SK-N-DZ (cell line): ENCODE measurements around the gene BMPR1B.

GRCh38 chr4:88820490-88820858, 122.8 kb upstream of the NAP1L5 start:
RAMPAGE:
- cytosol, long total RNA, result no peak
- nucleus, long total RNA, result no peak

DNA sequence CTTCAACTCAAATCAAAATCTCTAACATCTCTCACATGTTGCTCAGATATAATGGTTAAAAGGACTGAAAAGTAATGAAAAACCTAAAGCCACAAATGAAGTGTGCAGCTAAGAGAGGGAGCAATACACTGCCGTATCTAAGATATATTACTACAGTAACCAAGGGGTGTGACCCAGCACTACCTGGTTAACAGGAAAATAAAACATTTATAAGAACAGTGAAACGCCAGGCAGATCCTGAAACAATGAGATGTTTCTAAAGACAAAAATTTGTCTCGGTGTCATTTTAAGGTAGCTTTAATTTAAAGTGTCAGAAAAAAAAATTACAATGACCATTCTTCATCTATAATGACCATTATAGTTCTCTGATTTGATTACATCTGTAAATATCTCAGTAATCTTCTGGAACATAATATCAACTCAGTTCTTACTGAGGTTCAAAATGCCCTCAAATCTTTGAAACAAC, 27.2 kb downstream of the FAM13A start:
RAMPAGE:
- cytosol, long total RNA, result no peak
- nucleus, long total RNA, result no peak

DNA sequence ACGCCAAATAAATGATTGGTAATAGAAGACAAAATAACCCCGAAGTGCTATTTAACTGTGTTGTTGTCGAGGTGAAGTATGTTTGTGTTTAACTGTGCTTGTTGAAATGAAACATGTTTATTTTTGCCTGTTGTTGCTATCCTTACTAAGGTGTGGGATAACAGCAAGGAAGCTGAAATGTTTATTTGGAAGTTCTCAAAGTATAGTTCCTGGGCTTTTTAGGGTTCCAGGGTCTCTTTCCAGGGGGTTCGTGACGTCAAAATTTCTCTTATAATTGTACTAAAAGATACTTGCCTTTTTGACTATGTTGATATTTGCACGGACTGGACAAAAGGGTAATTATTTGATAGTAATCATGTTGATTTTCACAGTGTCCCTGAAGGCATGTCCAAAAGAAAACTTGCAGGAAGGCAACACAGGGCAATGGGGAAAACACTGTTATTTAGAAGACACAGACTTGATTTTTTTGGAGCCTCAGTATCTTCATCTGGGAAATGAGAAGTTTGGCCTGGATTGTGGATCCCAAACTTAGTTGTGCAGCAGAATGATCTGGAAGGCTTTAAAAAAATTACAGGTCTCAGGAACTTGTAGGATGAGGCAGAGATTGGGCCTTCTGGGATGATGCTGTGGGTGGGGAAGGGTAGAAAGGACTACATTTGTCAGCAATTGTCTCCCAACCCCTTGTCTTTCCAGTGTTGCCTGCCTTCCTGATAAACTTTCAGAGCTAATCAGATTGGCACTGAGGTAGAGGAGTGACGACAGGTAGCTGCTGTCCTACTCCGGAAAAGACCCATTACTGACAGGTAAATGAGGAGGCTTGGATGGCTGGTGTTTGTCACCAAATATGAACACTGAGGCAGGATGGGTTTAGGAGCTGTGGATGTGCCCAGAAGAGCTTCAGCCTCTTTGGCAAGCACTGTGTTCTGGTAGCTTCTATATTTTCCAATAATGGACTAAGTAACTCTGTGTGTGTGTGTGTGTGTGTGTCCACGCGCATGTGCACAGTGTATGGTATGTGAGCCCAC, 33.1 kb downstream of the GPRIN3 start:
RAMPAGE:
- cytosol, long total RNA, result no peak
- nucleus, long total RNA, result no peak

RAMPAGE:
- cytosol, long total RNA, result no peak
- nucleus, long total RNA, result no peak
Measured at GRCh38 chr4:89331551-89332157, 24.1 kb upstream of the GPRIN3 start.

DNA sequence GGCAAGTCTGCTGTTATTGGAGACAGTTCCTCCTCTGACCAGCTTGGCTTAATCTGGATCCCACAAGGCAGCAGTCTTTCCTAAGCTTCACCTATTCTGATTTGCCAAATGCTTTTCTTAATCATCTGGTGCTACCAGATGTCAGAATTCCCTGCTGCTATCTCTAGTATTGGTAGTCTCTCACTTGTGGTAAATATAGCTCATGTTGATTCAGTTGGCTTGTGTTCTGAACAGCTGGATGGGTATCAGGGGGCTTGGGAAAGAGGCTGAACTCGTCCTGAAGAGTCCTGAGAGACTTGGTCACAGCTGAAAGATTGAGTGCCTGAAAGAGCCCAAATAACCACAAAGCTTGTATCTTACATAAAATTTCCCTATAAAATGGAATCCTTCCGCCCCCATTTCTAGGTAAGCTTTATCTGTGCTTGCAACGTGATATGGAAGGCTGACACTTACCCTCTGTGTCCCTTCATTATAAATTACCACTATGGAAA, 104.0 kb upstream of the GPRIN3 start:
RAMPAGE:
- cytosol, long total RNA, result no peak
- nucleus, long total RNA, result no peak

GRCh38 chr4:89470098-89470496, 162.5 kb upstream of the GPRIN3 start:
RAMPAGE:
- cytosol, long total RNA, result no peak
- nucleus, long total RNA, result no peak

RAMPAGE:
- cytosol, long total RNA, result no peak
- nucleus, long total RNA, result no peak
Measured at GRCh38 chr4:89641035-89641632, 195.8 kb downstream of the SNCA start.

DNA sequence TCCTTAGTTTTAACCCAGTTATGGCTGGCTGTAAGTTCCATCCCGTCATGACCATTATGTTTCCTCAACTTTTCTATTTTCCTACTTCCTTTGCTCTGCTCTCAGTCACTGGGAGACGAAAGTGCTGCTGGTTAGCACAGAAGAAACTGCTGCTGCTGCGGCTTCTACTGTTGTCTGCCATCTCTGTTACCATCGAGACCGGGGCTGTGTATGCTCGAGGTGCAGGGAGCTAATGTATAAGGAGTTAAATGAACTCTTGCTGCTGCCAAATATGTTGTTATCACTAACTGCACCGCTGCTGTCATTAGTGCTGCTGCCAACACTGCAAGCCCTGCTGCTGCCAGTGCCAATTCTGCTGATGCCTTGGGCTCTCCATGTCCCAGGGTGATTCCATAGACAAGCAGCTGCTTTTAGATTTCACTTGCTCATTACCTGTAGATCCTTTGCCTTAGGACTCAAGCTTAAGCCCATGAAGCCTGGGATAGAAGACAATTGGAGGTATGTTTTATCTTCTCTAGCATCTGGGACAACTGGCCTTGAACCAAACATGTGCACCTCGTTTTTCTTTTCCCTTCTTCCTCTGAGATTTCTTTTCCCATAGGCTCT, 107.8 kb downstream of the CCSER1 start:
RAMPAGE:
- cytosol, long total RNA, result no peak
- nucleus, long total RNA, result no peak

DNA sequence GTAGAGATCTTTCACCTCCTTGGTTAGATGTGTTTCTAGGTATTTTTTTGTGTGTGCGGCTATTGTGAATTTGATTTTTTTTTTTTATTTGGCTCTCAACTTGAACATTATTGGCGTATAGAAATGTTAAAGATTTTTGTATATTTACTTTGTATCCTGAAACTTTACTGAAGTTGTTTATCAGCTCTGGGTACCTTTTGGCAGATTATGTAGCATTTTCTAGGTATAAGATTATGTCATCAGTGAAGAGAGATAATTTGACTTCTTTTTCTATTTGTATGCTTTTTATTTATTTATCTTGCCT, 1015.9 kb downstream of the CCSER1 start:
RAMPAGE:
- cytosol, long total RNA, result no peak
- nucleus, long total RNA, result no peak

RAMPAGE:
- cytosol, long total RNA, result no peak
- nucleus, long total RNA, result no peak
Measured at GRCh38 chr4:92028855-92029369, 274.9 kb upstream of the GRID2 start.

DNA sequence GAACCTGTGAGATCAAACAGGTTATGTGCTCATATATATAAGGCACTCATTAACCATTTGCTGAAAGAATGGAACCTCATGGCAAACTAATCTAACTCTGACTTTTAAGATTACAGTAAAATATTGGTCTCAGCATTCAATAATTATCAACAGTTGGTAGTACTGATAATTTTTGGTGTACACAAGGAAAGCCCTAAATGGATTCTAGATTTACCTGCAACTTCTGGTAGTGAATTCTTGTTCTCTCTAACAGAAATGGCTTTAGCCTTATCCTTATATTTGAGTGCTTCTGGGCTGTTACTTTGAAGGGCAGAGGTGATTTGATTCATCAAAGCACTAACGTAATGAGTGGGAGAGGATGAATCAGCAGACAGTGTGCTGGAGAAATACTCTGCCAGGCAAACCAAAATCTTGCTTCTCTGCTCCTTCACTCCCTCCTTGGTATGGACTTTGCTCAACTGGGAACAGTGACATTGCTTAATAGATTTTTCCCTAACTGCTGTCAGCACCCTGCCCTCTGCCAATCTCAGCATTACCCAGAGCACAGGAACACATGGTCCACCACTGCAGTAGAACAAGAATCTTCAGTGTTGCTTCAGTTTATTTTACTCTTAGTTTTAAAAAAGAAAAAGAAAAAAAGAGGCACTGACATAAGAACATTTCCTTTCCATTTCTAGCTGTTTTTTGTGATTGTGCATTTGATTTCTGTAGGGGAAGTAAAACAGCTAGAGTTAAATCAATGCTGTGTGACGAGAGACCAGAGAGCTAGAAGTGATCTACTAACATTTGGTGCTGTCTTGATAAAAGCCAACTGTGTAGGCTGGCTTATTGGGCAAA, 56.0 kb downstream of the PDLIM5 start:
RAMPAGE:
- cytosol, long total RNA, result no peak
- nucleus, long total RNA, result no peak

RAMPAGE:
- cytosol, long total RNA, result no peak
- nucleus, long total RNA, result no peak
Measured at GRCh38 chr4:94520867-94521655, 69.3 kb downstream of the PDLIM5 start.

DNA sequence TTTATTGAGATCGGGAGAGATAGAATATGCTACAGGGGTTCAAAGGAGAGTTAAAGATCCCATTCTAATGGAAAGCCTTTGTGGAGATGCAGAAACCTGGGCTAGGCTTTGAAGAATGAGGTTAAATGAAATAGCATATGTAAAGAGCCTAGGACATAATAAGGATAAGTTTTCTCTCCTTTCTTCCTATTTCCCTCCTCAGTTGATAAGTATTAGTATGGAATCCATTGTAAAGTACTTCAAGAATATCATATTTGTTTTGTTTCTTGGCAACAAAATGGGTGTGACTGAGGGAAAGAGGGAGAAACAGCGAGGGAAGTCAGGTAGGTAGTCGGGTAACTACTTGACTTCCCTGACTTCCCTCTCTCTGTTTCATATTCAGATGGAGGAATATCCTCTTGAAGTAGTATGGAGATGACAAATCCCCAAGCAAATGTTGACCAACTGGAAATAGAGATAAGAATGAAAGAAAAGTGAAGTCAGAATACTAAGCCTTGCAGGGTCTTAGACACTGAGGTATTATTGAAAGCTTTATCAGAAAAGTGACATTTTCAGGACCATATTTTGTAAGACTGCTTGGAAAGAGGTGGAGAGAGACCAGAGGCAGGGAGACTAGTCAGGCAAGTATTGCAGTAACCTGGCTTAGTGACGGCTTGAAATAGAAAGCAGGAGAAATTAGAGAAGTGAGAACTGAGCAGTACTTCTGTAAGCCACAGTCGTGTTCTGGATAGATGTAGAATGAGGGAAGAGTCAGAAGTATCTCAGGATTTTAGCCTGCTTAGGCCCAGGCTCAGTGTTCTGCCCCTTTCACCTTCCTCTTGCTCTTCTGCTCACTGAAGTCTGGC, 83.0 kb downstream of the PDLIM5 start:
RAMPAGE:
- cytosol, long total RNA, result no peak
- nucleus, long total RNA, result no peak

RAMPAGE:
- cytosol, long total RNA, result no peak
- nucleus, long total RNA, result no peak
Measured at GRCh38 chr4:94535357-94535808, 83.6 kb downstream of the PDLIM5 start.

DNA sequence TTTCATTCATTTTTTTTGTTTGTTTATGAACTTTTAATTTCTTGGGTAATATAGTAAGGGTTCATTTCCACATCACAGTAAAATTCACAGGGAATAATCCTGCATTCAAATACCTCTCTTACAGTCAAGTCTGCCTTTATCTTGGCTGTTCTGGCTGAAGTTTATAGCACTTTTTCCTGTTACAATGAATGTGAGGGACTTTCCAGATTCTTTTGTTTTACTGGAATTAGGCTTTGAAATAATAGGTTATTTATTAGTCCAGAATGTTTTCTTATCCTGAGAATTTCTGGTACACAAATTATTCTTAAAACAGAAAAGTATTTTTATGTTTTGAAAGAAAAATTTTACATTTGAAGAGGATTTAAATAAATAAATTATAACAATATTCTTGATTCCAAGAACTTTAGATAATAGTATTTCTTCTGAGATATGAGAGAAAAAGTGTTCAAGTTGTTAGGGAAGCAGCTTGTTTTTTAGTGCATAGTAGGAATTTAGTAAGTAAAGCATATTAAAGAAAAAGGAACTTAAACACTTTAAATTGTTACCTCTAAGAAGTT, 85.5 kb downstream of the PDLIM5 start:
RAMPAGE:
- cytosol, long total RNA, result no peak
- nucleus, long total RNA, result no peak

GRCh38 chr4:94548340-94549025, 96.7 kb downstream of the PDLIM5 start:
RAMPAGE:
- cytosol, long total RNA, result no peak
- nucleus, long total RNA, result no peak

GRCh38 chr4:94633578-94634011, 124.2 kb upstream of the BMPR1B start:
RAMPAGE:
- cytosol, long total RNA, result no peak
- nucleus, long total RNA, result no peak

RAMPAGE:
- cytosol, long total RNA, result no peak
- nucleus, long total RNA, result no peak
Measured at GRCh38 chr4:94714770-94715190, 43.0 kb upstream of the BMPR1B start.

GRCh38 chr4:94757525-94758303, at the start of gene BMPR1B:
TSS of gene BMPR1B (plus strand) at chr4:94757955.
RAMPAGE:
- cytosol, long total RNA, result no peak
- nucleus, long total RNA, result start-site peak on the plus strand at chr4:94757980-94758044, 23 and 18 reads in 2 replicates

RAMPAGE:
- cytosol, long total RNA, result no peak
- nucleus, long total RNA, result no peak
Measured at GRCh38 chr4:94849219-94849675, 91.5 kb downstream of the BMPR1B start.